Epithelial cell of esophagus (primary cell): ENCODE measurements around a stretch of chr7.

- RRBS: no CpG with 5 or more reads among the region's 34 CpGs
These were observed 629 bp downstream of the WNT16 start for GRCh38 chr7:121329348-121329910.

DNA sequence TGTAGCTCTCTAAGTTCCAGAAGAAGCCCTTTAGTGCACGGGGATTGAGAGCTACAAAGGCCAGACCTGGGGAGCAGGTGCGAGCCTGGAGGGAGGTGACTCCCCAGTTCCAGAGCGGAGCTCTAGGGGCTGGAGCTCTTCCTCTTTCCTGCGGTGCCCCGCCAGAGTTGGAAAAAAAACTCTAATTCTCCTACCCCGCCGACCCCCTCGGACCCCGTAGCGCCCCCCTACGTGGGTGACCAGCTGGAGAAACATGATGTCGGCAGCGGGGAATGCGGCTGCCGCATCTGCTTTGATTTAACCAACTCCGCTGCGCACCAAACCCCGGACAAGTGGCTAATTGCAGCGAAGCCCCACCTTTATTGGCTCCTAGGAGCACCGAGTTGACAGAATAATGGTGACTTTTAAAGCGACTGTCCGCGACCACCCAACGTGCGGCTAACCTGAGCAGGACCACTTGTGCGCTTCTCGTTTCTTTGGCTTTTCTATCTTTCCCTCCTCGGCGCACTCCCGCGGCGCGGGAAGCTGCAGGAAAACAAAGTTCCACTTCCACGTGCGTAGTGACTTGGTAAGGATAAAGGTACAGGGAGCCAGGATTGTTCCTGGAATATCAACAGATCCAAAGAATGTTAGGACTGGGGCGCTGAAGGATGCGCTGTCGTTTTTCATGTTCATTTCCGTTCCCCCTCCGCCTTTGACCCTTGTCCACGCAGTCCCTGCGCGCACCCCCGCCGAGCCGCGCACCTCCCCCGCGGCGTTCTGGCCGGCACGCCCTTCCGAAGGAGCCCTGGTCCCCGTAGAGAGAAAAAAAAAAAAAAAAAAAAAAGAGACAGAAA is 1.3 kb downstream of the WNT16 start:
- RRBS: no CpG with 5 or more reads among the region's 54 CpGs

DNA sequence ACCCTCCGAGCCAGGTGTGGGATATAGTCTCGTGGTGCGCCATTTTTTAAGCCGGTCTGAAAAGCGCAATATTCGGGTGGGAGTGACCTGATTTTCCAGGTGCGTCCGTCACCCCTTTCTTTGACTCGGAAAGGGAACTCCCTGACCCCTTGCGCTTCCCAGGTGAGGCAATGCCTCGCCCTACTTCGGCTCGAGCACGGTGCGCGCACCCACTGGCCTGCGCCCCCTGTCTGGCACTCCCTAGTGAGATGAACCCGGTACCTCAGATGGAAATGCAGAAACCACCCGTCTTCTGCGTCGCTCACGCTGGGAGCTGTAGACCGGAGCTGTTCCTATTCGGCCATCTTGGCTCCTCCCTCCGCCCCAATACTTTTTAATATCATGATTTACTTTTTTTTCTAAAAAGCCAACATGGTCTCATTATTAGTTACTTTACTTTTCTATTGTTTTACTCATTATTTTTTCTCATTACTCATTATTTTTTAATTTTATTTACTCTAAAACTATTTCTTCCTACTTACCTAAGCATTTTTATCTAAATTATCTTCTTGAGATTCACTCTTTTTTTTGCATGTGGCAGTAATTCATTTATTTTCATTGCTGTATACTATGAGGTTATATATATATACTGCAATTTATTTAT is 19.8 kb downstream of the FEZF1 start:
- RRBS: no CpG with 5 or more reads among the region's 25 CpGs

- RRBS: 2% methylated on average over 28 of the region's 83 CpGs
These were observed 1.2 kb upstream of the FEZF1 start for GRCh38 chr7:122305325-122306517.

DNA sequence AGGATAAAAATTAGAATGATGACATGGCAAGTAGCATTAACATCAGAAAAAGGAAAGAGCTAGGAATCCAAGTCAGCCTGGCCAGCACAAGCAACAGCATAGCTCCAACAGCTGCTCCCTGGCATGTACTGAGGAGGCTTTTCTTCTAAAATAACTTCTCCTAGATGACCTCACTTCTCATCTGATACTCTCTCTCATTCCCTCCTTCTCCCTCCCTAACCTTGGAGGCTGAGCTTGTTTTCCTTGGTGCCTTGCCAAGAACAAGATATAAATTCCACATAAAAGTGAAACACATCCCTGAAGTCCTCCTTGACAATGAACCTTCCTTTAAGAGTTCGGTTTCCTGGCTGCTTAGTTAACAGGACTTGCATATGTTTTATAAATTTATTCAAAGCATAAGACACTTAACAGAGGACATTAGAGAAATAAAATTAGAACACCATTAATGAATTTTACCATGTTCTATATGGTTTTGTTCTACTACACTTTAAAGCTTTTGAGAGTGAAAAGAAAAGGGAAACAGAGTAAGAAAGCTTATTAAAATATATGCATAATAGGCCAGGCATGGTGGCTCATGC is 123.7 kb downstream of the IQUB start:
- RRBS: no CpG with 5 or more reads among the region's 1 CpG

DNA sequence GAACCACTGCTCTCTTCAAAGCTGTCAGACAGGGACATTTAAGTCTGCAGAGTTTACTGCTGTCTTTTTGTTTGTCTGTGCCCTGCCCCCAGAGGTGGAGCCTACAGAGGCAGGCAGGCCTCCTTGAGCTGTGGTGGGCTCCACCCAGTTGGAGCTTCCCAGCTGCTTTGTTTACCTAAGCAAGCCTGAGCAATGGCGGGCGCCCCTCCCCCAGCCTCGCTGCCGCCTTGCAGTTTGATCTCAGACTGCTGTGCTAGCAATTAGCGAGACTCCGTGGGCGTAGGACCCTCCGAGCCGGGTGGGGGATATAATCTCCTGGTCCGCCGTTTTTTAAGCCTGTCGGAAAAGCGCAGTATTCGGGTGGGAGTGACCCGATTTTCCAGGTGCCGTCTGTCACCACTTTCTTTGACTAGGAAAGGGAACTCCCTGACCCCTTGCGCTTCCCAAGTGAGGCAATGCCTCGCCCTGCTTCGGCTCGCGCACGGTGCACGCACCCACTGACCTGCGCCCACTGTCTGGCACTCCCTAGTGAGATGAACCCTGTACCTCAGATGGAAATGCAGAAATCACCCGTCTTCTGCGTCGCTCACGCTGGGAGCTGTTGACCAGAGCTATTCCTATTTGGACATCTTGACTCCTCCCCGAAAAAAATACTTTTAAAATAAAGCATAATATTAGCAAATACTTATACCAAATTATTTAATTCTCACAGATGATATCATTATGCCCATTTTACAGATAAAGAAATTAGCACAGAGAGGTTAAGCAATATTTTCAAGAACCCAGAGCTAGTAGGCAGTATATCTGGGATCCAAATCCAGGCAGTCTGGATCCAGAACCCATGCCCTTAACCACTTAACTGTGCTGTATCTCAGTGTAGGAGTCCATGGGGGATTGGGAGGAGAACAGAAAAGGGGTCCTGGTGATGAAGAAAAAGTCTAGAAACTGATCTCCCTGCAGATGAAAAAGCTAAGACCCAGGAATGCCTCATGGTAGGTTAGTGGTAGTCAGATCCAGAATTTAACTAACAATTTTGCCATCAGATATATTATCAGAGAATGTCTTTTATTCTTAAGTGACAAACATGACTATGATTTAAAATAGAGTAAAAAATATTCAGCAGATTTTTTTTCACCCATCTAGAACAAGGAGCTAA is 6.3 kb downstream of the IQUB start:
- RRBS: no CpG with 5 or more reads among the region's 29 CpGs

DNA sequence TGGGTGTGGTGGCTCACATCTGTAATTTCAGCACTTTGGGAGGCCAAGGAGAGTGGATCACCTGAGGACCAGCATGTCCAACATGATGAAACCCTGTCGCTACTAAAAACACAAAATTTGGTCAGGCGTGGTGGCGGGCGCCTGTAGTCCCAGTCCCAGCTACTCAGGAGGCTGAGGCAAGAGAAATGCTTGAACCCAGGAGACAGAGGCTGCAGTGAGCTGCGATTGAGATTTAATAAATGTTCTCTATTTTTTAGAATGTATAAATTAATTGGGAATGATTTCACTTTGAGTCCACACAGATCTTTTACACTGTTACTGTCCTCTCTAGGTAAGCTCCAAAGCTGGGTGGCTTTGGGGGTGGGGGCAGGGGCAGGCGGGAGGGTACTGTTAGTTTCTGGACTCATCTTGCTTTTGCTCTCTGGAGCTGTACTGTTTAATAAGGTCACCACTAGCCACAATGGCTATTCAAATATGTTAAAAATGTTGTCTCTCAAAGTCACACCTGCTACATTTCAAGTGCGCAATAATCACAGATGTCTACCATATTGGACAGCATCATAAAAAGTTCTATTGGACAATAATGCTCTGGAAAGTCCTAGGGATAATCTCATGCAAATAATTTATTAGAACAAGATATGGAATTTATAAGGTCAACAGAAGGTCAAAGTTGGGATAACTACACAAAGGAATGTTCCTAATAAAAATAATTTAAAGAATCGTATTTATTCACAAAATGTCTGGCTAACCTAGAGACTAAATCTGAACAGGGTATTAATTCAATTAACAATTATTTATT is 27.0 kb downstream of the WASL start:
- RRBS: no CpG with 5 or more reads among the region's 8 CpGs

- RRBS: no CpG with 5 or more reads among the region's 25 CpGs
These were observed 14.3 kb upstream of the WASL start for GRCh38 chr7:123763134-123763462.

DNA sequence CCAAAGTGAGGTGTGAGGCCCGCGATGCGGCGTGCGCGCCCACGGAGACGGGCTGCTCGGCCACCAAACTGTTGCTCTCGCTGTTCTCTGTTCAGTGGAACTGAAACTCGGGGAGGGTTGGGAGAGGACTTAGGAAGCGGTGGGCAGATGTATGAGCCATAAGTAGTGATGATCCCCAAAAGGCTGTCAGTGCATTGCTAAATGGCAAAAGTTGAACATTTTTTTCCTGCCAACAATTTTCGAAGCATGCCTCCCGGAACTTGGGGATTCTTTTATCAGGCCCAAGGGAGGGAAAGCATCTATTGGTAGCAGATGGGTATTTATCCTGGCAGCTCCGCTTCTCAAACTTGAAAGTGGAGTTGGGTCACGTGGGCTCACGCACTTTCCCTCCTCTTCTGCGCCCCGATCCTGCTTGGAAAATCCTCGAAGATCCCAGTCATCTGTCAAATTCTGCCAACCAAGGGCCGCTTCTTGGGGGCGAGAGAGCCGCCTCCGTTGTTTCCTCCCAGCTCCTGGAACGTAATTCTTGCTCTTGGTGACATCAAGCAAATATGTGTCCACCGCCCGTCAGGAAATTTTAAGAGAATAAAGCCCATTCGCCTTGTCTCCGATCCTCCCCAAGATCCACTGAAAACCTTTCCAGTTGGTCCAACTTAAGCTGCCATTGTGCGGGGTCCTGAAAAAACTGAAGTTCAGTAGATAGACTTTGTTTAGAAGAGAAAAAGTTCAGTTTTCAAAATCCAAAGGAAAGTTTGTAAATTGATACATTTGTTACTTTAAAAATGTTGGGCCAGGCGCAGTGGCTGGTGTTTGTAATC is 673 bp upstream of the ZNF800 start:
- RRBS: no CpG with 5 or more reads among the region's 31 CpGs

GRCh38 chr7:127593811-127594038 is 189 bp downstream of the FSCN3 start:
- RRBS: no CpG with 5 or more reads among the region's 2 CpGs

GRCh38 chr7:127781847-127782494 is 130.0 kb downstream of the SND1 start:
- RRBS: no CpG with 5 or more reads among the region's 2 CpGs

- RRBS: no CpG with 5 or more reads among the region's 3 CpGs
These were observed 132.0 kb downstream of the LRRC4 start for GRCh38 chr7:127899081-127899805.

DNA sequence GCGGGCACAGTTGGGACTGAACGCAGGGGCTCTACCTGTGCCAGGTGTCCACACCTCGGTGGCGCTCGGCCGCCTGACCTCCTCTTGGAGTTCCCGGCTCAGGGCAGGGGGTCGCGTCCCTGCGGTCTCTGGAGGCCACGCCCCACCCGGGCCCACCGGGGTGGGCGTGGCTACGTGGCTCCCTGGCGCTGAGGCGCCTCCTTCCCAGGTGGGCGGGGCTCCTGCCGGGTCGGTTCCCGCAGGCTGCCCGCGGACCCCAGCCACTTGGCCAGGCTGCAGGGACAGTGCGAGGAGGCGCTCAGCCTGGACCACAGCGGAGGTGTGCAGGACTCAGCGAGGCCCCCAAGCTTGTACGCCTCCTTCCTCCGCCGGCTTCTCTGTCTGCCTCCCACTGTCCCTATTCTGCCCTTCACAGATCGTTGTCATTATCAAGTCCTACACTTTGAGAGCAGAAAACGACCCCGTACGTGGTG is 39.8 kb upstream of the LEP start:
- RRBS: 6% methylated on average over 15 of the region's 34 CpGs

DNA sequence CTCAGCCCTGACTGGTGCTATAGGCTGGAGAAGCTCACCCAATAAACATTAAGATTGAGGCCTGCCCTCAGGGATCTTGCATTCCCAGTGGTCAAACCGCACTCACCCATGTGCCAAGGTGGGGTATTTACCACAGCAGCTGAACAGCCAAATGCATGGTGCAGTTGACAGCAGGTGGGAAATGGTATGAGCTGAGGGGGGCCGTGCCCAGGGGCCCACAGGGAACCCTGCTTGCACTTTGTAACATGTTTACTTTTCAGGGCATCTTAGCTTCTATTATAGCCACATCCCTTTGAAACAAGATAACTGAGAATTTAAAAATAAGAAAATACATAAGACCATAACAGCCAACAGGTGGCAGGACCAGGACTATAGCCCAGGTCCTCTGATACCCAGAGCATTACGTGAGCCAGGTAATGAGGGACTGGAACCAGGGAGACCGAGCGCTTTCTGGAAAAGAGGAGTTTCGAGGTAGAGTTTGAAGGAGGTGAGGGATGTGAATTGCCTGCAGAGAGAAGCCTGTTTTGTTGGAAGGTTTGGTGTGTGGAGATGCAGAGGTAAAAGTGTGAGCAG is 15.4 kb downstream of the LEP start:
- RRBS: no CpG with 5 or more reads among the region's 6 CpGs

DNA sequence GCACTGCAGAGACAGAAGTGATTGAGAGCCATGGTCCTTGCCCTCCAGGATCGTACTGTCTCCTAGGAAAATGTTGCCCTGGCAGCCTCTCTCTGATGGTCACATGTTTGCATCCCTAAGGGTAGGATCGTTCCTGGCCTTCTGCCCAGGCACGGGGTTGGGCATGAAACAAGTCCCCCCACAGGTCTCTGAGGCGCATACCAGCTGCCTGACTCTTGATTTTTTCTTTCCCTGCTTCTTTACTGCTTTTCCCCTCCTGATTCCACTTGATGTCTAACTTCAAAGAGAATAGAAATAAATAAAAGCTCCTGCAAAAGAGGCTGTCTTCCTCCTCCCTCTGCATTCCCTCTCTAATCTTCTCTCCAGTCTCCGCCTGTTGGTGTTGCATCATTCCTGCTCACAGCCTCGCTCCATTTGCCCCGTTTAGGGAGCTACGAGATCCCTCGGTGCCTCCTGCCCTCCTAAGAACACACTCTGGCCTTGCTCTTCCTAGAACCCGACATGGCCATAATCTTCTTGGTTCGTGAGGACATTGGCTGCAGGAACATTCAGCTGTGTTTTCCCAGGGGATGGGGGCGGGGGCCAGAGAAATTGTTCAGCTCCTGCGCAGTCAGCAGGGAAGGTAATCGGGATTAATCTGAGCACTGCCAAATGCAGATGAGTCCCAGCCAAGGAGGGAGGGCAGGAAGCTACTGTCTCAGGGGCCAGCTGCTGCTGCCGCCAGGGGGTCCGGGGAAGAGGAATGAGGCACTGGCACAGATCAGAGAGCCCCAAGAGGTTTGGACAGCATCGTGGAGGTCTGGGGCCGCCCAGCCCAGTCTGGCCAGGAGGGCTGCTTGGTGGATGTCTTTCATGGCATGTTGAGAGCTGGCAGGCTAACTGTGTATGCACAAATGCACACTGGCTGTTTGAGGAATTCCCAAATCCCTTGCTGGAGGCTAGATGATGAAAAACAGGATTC is 26.1 kb downstream of the LEP start:
- RRBS: no CpG with 5 or more reads among the region's 18 CpGs

- RRBS: no CpG with 5 or more reads among the region's 3 CpGs
These were observed 4.1 kb downstream of the RBM28 start for GRCh38 chr7:128339500-128340193.

DNA sequence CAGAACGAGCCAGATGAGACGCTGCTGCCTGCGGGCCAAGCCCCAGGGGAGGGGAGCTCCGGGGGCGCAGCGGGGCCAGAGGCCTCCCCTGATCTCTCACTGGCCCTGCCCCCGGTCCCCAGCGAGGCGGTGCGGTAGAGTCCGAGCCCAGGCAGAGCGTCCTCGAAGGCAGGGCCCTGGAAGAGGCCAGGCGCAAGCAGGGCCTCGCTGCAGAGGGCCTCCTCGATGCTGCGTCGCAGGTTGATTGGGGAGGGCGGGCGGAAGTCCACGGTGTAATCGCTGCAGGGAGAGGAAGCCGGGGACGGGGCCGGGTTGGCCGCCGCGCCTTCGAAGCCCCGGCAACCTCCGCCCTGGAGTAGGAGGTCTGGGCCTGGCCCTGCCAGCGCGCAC is 7.4 kb upstream of the RBM28 start:
- RRBS: 27% methylated on average over 4 of the region's 33 CpGs

DNA sequence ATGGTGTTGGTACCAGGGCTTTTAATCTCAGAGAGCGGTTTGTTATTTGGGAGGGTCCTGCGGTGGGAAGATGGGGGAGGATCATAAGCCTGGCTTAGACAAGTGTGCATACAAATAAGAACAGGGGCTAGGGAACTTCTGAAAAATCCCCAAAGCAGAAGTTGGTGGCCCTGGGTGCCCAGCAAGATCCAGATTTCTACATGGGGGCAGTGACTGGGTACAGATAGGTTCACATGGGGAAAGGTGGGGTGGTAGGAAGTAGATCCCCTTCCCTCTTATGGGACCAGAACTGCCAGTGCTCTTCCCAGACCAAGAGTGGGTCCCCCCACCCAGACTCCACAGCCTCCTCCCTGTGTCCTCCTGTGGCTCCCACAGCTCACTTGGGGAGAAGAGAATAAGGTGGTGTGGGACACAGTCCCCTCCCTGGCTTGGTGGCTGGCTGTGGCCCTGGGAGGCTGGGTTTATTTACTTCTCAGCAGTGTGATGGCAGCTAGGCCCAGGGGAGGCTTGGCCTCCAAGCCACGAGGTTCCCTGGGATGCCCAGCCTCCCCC is 2.9 kb downstream of the IMPDH1 start:
- RRBS: no CpG with 5 or more reads among the region's 3 CpGs

DNA sequence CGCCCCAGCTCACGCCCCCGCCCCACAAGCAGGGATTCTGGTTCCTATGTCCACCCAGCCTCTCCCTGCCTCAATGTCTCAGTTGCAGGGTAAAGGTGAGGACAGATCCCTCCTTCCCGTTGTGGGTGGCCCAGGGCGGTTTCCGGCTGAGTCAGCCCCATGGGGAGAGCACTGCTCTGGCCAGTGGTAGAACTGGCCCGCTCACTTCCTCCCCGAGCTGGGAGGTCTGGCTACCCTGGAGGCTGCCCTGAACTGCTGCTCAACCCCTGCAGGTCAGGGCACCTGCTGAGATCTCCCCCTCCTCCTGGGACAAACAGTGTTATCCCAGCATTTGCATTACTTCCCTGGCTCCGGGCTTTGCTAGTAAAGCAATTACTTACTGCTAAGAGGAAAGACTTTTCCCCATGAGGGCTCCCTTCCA is 21.4 kb upstream of the IMPDH1 start:
- RRBS: no CpG with 5 or more reads among the region's 9 CpGs